ENCODE data around the genes RPS6KA6, CHM, TIMM8A and GLA.

DNA sequence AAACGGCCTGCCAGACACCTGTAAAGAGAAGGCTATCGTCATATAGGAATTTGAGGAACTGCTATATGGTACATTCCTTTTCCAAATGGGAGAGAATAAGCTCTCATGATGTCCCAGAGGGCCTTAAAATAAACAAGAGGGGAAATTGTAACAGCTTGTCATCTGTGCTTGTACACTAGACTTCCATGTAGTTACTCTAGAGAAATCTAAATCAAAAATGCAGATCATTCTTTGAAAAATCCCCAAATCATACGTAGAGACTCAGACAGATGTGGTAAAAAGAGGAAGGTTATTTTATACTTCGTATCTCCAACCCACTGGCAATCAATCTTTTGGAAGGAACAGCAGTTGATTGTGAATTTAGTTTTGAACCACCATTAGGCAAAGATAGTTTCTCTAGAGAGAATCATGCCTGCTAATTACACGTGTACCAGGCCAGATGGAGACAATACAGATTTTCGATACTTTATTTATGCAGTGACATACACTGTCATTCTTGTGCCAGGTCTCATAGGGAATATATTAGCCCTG lies 26.2 kb downstream of the GPR174 start:
- PRO-cap: no peak

- PRO-cap: no peak
These were observed 85.1 kb upstream of the TENT5D start for GRCh38 chrX:80335007-80335783.

GRCh38 chrX:80810483-80810920 lies 825 bp upstream of the BRWD3 start:
- PRO-cap: no peak

DNA sequence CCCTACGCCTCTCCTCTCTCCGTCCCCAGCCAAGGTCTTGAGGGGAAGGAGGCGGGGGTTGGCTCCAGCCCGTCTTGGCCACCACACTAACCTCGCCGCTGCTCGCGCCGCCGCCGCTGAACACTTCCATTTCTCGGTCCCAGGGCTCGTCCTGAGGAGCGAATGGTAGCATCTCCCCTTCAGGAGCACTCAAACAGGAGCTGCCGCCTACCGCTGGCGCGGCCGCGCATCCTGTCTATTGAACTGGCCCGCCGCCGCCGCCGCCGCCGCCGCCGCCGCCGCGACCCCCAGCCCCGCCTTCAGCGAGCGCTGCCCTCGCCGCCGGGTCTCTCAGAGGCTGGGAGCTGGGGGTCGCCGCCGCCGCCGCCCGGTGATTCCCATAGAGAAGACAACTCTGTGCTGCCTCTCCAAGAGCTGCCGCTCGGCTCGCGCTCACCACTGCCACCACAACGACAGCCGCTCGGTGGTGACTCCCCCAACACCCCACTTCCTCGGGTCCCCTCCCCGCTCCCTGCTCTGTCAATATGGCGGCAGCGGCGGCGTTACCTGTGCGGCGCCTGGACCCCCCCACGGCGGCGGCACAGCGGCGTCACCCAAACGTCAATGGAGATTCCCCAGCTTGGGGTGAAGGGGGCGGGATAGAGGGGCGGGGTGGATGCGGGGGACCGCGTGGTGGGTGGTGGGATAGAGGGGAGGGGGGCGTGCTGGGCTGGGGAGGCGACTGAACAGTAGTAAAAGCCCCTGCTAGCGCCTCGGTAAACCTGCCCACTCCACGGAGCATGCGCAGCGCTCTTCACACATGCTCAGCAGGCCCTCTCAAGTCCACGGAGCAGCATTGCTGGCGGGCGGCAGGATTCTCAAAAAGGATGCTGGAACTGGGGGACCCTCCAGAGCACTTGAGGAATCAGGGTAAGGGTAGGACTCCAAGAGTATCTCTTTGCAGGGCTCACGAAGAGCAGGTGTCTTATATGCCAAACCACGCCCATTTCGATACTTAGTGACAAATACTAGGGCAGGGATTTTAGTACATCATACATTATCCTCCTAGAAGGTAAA lies at the start of gene RPS6KA6:
TSS of gene RPS6KA6 (minus strand) at position 472 of the 1,056 bp plus-strand sequence.
- PRO-cap: bidirectional peak, plus-strand start at position 728 of the sequence, minus-strand start at position 726 of the sequence

GRCh38 chrX:85154911-85155394 lies 88.6 kb downstream of the SATL1 start:
- PRO-cap: no peak

GRCh38 chrX:86001982-86002584 lies 45.3 kb downstream of the CHM start:
- PRO-cap: unidirectional peak, plus-strand start at chrX:86001998; bidirectional peak, plus-strand start at chrX:86002426, minus-strand start at chrX:86002230

- PRO-cap: bidirectional peak, plus-strand start at chrX:86047267, minus-strand start at chrX:86047271; bidirectional peak, plus-strand start at chrX:86047622, minus-strand start at chrX:86047512
These were observed at the start of gene CHM for GRCh38 chrX:86046921-86048373. CHM (minus strand) TSS chrX:86047558.

DNA sequence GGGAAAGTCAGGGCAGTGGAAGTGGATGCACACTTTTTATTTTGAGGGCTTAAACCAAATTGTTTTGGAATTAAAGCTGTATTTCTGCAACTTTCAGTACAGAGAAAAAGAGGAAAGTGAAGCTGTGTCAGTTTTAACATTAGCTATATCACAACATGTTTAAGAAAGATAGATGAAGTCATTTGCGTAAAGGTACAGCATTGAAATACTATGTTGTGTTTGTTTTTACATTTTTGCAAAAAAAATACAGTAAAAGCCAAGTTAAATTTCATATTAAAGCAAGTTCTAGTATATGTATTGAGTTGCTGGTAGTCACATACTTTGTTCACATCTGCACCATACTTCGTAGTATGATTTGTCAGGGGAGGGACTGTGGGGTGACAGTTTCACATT lies 194.0 kb downstream of the TGIF2LX start:
- PRO-cap: no peak

DNA sequence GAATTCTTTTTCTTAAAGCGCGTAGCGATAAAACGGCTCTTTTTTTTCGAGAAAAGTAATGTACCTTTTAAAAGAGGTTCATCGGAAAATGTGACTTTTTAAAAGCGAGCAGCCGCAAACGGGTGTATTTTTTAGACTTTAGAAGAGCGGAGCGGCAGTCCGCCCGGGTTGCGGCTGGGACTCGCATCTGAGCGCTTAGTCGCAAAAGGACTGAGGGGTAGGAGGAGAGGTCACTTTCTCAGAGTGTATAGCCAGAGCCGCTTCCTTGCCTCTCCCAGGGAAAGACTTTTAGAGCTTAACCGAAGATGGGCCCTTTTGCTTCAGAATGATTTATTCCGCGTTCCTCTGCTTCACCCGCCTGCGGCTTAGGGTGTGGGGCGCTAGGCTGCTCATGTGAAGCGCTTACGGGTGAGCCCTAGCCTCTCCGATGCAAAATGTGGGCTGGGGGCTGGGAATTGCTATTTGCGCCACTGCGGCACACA lies 1.5 kb downstream of the PCDH11X start:
- PRO-cap: unidirectional peak, plus-strand start at position 233 of the sequence

DNA sequence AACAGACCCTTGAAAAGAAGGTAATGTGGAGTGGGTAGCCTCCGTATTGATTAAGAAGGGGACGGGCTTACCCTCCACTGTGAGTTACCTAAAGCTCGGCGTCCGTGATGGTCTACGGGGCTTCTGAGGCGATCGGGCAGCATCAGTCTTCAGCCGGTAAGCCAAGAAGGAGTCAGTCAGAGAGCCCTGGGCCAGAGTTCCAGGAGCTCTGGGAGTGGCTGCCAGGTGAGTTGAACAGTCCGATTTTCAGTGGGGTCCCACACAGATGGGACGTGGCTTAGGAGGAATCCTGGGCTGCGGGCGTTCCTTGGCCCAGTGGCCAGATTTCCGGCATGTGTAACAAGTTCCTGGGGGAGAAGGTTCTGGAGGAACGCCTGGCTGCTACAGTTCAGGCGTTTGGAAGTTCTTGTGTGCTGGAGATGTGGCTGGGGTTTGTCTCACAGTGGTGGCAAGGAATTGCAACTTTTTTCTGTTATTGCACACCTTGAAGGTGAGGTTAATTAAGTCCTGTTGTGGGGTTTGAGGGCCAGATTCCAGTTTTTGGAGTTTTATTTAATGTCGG lies 324.3 kb downstream of the PCDH11X start:
- PRO-cap: bidirectional peak, plus-strand start at position 145 of the sequence, minus-strand start outside the sequence

DNA sequence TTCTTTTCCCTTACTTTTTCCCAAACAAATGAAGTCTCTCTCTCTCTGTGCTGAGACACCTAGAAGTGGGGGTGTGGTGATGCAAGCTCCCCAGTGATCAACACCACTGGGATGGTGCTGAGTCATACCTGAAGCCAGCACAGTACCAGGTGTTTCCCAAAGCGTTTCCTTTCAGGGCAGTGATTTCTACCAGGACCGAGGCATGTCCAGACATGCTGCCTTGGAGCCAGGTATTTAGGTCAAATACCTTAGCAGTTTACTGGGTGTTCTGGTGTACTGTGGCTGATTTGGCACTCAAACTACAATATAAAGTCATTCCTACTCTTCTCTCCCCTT lies 726.5 kb downstream of the FAM133A start:
- PRO-cap: unidirectional peak, plus-strand start at position 182 of the sequence

DNA sequence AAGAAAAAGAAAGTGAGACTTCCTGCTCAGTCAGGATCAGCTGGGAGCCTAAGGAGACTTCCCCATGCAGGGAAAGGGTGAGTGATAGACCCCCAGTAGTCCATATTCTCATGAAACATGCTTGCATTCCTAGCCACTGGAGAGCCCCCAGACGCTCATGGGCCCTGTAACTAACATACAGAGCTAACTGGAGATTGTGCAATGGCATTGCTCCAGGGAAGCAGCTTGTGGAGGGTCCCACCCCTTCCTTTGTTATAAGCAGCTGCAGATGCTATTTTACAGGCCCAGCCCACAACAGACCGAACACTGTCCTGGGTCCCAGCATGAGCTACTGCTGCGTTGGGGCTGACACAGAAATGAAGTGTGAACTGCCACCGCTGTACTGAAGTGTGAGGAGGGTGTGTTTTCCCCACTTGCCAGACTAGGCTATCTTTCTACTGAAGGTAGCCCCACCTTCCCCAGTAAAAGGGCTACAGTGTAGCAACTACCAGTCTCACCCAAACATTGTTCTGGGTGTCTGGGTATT lies 1465.6 kb upstream of the DIAPH2 start:
- PRO-cap: no peak

- PRO-cap: no peak
These were observed 110.7 kb downstream of the RPA4 start for GRCh38 chrX:96994393-96994891.

DNA sequence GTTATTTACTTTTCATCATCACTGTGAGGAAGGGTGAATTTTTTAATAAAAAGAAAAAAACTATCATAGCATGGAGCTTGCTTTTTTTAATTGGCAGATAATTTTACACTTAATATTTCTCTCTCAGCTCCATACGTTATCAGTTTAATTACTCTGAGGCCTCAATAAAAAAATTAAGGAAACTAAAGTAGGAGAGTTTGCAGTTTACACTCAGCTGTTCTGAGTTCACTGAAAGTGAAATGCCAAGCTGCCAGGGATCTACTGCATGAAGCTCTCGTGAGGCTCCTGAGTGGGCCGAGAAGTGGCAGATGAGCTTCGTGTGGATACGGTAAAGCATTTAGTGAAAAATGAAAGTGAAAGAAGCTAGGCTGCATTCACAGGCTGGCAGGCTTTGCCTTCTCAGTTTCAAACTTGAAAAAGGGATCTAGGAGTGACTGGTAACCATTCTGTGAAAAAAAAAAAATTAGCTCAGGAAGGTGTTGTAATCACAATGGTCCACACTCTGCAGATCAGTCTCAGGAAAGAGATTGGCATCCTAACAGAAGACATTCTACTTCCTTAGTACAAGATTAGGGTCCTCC lies 679.8 kb downstream of the RPA4 start:
- PRO-cap: no peak

DNA sequence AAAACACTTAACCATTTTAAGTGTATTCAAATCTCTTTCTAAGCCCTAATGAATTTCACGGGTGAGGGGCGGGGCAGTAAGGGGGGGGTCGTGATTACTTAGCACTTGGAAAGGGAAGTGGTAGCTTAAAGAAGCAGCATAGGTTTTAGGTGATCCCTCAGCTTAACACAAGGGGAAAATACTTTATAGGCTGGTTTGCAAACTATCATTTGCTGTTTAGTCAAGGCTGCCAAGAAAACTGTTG lies 8.7 kb downstream of the TNMD start:
- PRO-cap: no peak

- PRO-cap: bidirectional peak, plus-strand start at chrX:101348465, minus-strand start at chrX:101348403; bidirectional peak, plus-strand start at chrX:101348795, minus-strand start at chrX:101348718; bidirectional peak, plus-strand start at chrX:101349093, minus-strand start at chrX:101348999
These were observed at the start of gene TIMM8A for GRCh38 chrX:101348279-101349297. TIMM8A (minus strand) TSS chrX:101348742.

DNA sequence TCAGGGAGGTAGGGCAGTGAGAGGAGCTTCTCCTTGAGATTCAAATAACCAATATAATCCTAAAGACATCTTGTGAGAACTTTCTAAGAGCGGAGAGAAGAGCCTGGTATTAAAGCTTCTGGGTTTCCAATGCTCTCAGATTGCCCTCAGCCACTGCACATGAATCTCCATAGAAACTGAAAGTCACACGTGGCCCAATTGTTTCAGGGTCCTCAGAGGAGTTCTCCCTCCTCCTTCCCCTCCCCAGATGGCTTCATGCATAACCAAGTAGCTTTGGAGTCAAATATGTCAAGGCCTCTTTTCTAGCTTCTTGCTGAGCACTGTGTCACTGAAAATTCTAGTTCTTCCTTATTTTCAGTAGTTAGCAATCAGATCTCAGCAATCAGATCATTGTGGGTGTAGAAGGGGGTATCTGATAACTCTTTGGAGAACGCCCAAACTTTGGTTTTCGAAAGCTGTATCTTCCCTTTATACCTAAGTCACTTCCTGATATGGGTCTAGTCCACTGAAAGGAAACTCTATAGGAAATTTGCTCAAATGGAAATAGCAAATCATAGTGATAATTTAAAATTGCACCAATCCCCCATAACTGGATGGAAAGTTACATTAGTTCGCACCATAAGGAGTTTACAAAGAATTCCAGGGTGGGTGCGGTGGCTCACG lies 2.2 kb downstream of the BTK start:
- PRO-cap: no peak

- PRO-cap: bidirectional peak, plus-strand start at chrX:101408238, minus-strand start at chrX:101407925
These were observed at the start of gene GLA for GRCh38 chrX:101407656-101408075. GLA (minus strand) TSS chrX:101407925.

DNA sequence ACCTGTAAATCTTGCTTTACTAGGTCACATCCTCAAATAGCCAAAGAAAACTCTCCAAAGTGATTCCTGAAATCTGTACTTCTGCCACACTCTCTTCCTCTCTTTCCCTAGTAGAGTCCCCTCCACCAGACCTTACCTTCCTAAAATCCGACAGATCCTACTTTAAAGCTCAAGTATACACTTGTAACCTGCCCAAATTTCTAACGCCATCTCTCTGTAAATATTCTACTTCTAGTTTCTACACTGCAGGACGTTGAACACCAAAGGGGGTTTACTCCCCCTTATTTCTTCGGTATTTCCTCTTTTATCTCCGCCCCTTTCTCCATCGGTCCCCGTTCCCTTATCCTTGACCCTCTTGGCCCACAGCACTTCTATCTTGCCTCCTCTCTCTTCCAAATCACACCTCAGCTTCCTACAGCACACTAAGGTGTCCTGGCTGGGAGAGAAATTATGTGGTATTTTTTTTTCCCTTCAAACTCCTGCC lies 813 bp downstream of the ZMAT1 start:
- PRO-cap: bidirectional peak, plus-strand start at position 372 of the sequence, minus-strand start at position 232 of the sequence

DNA sequence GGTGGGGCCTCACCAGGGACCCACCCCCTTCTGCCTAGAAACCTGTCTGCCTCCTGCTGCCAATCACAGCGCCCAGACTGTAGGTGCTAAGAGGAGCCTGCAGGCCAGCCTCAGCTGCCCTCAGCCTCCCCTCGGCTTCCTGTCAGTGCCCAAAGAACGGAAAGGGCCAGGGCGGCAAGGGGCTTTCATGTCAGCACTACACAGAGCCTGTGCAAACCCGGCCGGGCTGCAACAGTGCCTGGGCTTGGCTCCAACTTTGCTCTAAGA lies 92.5 kb downstream of the NXF2 start:
- PRO-cap: no peak